ENCODE measurements around a stretch of chr14.

GRCh38 chr14:105399855-105400834 lies 1.8 kb downstream of the TEX22 start:
- RRBS = no CpG with 5 or more reads among the region's 13 CpGs

GRCh38 chr14:105474961-105475071 lies 195 bp downstream of the CRIP2 start:
- RRBS = 2% methylated on average over 12 of the region's 18 CpGs

DNA sequence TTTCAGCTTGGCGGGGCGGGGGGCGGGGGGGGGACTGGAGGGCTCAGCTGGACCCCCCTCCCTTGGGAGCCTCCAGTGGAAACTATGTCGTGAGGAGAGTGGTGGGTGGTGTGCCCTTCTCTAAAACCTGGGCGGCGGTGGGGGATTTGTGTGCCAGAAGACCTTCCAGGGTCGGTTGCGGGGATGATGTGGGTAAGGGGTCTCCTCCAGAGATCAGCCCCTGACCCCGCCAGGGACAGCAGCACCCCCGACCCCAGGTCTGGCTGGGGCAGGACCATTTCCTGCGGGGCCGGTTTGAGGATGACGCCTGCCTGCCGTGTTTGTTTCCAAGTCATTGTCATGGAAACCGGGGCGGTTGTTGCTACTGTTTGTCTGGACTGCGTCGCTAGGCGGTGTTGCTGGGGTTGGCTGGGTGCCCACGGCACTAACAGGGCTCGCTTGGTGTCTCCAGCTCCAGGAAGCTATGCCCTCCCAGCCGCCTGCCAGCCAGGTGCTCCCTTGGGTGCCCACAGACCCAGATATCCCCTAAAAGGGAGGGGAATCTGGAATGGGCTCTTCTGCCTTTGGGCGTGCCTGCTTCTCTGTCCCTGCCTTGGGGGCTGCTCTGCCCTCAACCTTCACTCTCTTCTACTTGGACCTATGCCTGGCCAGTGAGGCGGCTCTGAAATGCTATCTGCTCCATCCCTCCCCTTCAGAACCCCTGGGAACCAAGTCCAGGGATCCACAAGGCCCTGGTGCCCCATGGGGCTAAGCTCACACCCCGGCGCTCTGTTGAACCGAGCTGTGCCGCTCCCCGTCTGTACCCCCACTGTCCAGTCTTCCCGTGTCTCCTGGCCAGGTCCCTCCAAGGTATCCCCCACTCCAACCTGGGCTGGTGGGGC lies 4.7 kb upstream of the CRIP1 start:
- RRBS = 0% methylated on average over 3 of the region's 30 CpGs

DNA sequence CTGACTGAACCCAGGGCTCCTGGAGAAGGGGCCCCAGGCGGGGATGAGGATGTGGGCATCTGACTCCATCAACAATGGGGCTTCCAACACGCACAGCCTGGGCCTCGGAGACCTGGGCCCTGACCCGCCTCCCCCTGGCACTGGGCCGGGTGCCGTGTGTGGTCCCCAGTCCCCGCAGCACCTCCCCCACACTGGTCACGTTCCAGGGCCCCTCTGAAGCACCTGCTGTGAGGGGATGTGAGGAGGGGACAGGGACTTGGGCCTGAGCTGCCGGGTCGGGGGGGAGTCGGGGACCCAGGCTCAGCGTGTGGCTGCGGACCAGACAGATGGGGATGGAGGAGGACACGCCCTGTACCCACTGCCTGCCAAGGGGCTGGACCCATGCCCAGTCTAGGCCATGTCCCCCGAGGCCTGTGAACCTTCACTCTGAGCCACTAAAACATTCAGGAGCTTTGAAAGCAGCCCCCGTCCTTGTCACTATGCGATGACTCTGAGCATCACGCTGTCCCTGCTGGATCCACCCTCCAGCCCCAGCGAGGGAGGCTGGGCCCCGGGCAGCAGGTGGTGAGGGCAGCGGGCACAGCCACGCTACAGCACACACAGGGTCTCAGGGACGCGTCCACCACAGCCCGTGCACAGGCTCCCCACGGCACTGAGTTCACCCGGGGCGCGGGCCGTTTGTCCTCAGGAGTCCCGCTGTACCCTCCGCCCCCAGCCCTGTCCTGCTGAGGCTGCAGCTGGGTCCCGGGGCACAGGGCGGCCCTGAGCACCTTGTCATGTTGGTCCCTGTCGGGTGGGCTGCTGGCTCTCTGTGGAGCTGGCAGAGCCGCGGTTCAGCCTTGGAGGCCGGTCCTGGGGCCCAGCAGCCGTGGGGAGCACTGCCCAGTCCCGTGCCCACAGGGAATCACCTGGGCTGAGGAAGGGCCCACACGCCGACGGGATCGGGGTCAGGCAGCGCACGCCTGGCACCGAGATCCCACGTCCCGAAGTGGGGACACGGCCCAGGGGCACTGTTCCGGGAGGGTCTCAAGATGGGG lies 46.0 kb downstream of the TMEM121 start:
- RRBS = no CpG with 5 or more reads among the region's 51 CpGs

- RRBS = no CpG with 5 or more reads among the region's 12 CpGs
These were observed 55.8 kb downstream of the TMEM121 start for GRCh38 chr14:105581930-105582797.

GRCh38 chr14:105642914-105644067 lies 116.9 kb downstream of the TMEM121 start:
- RRBS = 5% methylated on average over 5 of the region's 54 CpGs

DNA sequence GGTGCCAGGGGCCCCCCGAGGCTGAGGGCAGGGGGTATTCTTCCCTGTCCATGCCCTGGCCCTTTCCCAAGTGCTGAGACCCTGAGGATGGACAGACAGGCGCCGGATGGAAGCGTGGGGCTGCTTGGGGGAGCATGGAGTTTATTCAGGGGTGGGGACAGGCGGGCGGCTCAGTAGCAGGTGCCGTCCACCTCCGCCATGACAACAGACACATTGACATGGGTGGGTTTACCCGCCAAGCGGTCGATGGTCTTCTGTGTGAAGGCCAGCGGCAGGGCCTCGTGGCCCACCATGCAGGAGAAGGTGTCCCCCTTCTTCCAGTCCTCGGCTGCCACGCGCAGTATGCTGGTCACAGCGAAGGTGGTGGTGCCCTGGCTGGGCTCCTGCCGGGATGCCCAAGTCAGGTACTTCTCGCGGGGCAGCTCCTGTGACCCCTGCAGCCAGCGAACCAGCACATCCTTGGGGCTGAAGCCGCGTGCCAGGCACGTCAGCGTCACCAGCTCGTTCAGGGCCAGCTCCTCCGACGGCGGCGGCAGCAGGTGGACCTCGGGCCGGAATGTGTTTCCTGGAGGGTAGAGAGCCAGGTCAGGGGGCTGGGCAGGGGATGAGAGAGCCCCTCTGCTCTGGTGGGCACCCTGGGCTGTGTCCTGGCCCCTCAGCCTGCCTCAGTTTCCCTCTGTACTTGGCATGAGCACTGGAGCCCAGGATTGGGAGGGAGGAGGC lies 180.8 kb downstream of the TMEM121 start:
- RRBS = no CpG with 5 or more reads among the region's 32 CpGs

DNA sequence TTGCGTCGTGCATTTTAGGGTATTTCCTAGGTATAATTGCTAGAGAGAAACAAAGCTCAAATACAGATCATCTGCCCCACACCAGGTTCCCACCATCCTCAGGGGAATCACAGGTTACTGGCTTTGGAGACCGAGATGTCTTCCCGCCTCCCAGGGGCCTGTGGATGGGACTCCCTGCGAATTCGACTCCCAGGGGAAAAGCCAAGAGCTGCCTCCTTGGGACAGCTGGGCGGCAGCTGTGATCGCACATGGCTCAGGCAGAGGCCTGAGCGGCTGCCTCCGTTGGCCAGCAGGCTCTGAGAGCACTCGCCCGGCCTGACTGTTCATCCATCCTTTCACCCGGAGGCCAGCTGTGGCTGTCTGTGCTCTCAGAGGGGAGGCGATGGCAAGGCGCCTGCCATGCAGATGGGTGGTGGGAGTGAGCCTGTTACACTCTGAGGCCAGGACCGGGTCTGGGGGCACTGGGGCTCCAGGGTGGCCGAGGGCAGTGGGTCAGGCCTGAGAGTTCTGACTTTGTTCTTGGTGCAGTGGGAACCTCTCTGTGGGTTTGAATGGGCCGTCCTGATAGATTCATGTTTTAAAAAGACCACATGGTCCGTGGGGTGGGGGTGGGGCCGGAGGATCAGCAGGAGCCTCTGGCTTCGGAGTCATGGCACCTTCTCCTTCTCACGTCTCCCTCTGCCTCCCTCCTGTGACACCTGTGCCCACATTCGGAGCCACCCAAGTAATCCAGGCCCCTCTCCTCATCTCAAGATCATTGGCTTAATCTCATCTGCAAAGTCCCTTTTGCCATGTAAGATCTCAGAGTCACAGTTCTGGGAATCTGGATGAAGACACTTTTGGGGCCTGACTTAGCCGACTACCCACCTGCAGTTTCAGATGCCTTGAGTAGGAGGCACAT lies 292.4 kb downstream of the TMEM121 start:
- RRBS = 12% methylated on average over 2 of the region's 24 CpGs

DNA sequence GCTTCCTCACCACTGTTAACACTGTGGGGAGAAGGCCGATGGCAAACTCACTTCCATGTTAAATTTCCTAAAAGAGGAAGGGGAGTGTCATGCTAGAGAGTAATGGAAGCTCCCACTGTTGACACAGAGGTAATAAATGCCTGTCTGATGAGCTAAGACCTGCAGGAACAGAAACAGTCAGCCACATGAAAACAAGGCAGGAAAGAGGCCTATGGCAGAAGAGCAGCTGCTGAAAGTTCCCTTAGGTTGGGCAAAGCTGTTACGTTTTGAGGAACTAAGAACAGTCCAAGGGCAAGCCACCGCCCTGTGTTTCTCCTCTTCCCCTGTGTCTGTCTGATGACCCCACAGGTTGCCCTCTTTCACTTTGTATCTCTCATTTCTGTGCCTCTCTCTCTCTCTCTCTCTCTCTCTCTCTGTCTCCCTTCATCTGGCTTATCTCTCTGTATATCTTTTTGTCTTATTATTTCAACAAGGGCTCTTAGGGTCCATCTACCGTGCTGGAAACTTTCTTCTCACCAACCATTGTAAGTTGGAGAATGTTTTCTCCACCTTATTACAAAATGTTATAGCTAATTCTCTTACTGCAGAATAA lies 422.7 kb downstream of the TMEM121 start:
- RRBS = no CpG with 5 or more reads among the region's 4 CpGs

GRCh38 chr14:105986330-105986705 lies 459.9 kb downstream of the TMEM121 start:
- RRBS = no CpG with 5 or more reads among the region's 5 CpGs

GRCh38 chr14:105986706-105987289 lies 460.4 kb downstream of the TMEM121 start:
- RRBS = no CpG with 5 or more reads among the region's 4 CpGs

DNA sequence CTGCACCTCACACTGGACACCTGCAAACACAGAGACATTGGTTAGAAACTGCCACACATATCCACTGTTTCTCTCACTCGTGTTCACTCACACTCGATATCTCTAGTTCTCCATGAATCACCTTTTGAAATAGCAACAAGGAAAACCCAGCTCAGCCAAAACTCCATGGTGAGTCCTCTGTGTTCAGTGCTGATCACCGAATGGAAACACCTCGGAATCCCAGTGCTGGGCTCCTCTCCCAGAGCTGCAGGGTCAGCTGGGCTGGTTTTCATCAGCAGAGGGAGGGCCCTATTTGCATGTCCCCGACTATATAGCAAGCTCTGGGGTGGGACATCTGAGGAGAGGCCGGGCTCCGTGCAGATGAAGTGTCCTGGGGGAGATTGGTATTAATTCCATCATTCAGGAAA lies 1066.6 kb downstream of the TMEM121 start:
- RRBS = no CpG with 5 or more reads among the region's 7 CpGs

DNA sequence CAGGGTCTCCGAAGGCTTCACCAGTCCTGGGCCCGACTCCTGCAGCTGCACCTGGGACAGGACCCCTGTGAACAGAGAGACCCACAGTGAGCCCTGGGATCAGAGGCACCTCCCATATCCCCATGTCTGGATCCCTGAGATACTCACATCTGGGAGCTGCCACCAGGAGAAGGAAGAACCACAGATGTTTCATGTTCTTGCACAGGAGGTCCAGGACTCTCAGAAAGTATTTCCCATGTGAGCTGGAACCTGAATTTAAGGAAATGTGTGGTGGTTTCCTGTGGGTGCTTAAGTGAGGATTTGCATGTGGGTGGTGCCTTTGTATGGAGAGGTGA lies 1101.1 kb downstream of the TMEM121 start:
- RRBS = no CpG with 5 or more reads among the region's 2 CpGs

- RRBS = no CpG with 5 or more reads among the region's 4 CpGs
These were observed 1117.1 kb downstream of the TMEM121 start for GRCh38 chr14:106643530-106643835.

DNA sequence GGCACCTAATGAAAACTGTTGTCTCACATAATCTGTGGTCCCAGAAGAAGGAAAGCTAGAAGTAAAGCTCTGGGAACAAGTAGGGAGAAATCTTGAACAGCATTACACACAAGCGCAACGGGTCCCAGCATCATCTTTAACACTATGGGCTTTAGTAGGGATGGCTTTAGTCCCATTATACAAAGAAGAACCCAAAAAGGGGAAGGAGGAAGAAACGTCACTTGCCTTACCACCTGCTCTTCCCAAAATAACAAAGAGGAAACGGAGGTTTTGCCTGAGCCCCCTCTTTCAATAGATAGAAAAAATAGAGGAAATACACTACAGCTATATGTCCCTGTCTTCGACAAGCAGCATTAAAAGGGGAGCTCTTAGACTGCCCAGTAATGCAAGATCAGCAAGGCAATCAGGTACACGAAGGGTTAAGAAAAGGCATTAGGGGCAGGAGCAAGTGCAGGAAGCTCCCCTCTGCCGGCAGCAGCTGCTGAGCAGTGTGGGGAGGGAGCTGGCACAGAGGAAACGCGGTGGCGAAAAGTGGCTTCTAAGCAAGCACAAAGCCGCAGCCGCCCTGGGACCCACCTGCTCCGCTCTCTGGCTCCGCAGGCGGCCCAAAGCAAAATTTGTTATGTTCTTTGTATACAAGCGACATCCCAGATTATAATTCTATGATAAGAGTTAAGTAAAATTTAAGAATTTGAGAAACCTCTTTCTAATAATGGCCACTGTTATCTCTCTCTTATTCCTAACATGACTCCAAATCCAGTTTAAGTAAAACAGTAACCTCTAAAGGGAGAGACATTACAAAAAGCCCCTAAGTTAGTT lies 1172.4 kb downstream of the TMEM121 start:
- RRBS = no CpG with 5 or more reads among the region's 16 CpGs

DNA sequence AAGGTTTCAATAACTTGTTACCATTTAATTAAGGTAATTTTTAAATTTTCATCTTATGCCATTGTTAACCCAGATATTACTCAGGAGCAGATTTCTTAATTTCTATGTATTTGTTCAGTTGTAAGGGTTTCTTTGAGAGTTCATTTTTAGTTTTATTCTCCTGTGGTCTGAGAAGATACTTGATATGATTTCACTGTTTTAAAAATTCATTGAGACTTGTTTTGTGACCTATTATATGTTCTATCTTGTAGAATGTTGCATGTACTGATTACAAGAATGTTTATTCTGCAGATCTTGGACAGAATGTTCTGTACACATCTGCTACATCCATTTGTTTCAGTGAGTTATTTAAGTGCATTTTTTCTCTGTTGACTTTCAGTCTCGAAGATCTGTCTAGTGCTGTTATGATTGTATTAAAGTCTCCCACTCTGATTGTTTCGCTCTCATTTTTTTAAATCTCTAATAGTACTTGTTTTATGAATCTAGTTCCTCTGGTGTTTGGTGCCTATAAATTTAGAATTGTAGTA lies 1319.8 kb downstream of the TMEM121 start:
- RRBS = no CpG with 5 or more reads among the region's 2 CpGs

GRCh38 chr14:106851285-106851843 lies 1325.0 kb downstream of the TMEM121 start:
- RRBS = 39% methylated on average over 1 of the region's 9 CpGs